H7 (cell line): ENCODE data around the gene SOX13.

DNA sequence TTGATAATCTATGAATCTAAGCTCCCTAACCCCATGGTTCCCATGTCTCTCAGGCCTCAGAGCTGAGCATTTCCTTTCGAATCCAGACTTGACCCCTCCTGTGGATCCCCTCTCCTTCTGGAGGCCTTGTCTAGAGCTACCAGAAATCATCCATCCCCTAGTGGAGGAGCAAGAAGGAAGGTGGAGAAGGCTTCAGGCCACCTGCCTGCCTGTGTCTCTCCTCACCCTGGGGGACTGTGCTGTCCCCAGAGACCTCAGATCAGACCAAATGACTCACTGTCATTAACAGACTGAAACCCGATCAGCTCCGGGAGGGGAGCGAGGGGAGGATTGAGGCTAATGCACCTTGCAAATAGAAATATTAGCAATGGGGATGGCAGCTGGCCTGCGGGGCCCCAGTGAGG, 2.1 kb downstream of the MYBPH start:
- RAMPAGE, long total RNA: no peak

GRCh38 chr1:203328302-203329402, 22.3 kb downstream of the FMOD start:
- RAMPAGE, long total RNA: no peak

DNA sequence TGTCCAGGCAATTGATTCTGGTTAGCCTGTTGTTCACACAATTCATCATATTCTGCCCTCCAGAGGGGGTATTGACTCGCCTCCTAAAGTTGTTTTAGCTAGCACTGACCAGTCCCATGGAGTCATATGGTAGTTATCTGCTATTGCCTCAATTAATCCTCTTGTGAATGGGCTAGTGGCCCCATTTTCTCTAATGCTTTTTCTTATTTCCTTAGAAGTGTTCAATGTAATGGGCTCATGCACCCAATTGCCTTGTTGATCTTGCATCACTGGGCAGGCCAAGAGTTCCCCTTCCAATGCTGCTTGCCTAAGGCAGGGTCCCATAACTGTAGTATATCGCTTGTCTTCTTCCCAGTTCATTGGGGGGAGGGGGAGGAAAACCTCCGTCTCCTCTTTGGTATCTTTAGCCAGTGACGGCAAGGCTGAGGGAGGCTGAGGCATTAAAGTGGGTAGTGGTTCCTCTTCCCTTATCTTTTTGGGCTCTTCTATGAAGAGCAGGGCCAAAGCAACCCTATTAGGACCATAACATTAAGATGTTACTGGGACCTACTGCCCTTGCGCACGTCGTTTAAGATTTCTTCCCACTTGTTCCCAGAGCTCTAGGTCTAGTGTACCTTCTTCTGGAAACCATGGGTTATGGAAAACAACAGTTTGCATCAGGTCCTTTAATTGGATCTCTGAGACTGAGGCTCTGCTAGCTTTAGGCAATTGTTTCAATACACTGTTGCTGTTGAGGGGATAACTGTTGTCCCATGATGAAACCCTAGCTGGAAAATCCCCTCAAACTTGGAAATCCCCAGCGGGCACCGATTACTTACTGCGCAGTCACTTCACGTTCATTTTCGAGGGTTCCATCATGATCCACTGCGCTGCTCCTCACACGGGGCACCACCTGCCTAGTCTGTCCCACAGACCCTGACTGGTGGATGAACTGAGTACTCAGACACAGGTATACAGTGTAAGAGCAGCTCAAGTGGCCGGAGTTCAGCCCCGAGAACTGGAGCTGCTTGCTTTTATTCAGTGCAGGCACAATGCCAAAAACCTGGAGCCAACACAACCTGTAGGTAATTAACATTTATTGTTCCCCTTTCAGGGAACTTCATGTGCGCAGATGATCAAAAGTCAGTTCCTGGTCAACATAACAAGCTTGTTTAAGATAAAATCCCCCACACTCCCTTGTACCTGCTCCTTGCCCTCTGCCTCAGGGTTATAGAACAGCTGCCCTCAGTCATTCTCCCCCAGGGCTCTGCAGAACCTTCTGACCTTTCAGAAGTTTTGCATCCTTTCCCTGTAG, 46.9 kb upstream of the PRELP start:
- RAMPAGE, long total RNA: no peak

DNA sequence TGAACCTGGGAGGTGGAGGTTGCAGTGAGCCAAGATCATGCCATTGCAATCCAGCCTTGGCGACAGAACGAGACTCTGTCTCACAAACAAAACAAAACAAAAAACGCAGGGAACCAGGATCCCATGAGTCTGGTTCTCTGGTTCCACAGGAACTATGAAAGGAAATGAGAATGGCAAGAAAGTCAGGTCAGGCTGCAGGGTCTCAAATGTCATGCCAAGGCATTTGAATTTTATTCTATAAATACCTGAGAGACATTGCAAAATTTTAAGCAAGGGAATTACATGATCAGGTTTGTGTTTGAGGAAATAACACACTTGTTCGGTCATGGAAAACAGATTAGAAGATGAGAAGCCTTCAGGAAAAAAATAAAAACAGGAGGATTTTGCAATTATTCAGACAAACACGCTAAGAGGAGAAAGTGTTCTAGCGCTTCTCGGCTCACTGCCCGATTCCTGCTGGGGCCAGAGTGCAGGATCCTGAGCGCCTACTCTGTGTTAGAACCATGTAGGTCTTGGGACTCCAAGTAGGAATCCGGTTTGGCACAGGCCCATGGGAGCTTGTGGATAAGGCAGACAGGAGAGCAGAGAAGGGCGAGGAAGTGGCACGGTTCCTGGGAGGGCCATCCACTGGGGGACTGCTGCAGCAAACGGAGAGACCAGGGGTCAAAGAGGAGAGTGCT, 8.2 kb upstream of the PRELP start:
- RAMPAGE, long total RNA: no peak

DNA sequence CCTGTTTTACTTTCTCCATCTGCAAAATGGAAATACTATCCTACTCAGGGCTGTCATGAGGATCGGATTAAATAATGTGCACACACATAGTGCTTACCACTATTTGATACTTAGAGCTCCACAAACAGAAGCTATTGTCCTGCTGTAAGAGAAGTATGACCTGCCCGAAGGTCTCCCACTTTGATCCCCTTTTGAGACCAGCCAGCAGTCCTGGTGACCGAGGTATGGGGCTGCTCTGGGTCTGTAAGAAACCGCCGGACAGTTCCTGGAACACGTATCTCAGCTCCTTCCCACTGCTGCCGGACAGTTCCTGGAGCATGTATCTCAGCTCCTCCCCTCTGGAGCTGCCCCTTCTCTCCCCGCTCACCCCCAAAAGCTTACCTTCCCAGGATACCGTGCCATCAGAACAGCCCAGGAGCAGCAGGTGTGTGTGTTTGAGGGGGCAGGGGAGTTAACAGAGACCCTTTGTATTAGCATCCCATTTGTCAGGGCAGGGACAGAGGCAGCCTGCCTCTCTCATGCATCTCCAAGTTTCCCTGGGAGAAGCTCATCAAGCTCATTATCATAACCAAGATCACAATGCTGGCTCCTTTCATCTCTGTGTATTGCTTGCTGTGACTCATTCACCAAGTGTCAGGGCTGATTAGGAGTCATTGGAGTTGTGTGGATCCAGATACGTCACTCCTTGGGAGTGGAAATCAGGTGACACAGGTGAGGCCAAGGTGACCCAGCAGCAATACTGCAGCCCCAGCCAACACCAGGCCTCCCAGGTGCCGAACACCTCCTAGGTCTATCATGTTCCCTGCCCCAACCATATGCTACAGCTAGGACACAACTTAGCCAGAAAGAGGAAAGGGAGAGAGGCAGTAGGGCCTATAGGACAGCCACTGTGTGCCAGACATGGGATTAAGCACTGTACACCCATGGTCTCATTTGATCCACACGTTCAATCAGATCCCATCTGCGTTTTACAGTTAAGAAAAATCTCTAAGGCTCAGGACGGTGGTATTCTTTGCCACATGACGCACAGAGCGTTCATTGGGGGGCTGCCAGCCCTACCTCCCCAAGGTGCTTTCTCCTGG, 25.3 kb downstream of the OPTC start:
- RAMPAGE, long total RNA: no peak

- RAMPAGE, long total RNA: no peak
These were observed 18.4 kb downstream of the ATP2B4 start for GRCh38 chr1:203645021-203645490.

DNA sequence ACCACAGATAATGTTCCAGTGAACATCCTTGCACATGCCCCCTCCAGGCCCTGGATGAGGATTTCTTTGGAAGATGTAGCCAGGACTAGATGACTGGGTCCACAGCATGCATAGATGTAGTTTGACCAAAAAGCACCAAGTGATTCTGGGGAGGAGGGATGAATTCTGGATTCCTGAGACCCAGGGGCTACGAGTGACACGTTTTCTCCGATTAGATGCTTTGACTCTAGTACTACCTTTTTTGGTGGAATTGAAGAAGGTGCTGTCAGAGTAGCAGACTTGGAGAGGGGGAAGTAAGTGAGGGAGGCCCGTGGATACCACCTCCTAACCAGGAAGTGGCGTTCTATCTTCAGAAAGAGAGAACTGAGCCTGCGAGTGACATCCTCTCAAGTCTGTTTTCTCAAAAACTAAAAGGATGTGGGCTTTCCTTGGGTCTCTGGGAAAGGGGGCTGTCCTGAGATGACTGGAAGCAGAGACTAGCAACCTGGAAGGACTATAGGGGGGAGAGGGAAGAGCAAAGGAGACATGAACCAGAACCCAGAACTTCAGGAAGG, 48.9 kb downstream of the ATP2B4 start:
- RAMPAGE, long total RNA: no peak

DNA sequence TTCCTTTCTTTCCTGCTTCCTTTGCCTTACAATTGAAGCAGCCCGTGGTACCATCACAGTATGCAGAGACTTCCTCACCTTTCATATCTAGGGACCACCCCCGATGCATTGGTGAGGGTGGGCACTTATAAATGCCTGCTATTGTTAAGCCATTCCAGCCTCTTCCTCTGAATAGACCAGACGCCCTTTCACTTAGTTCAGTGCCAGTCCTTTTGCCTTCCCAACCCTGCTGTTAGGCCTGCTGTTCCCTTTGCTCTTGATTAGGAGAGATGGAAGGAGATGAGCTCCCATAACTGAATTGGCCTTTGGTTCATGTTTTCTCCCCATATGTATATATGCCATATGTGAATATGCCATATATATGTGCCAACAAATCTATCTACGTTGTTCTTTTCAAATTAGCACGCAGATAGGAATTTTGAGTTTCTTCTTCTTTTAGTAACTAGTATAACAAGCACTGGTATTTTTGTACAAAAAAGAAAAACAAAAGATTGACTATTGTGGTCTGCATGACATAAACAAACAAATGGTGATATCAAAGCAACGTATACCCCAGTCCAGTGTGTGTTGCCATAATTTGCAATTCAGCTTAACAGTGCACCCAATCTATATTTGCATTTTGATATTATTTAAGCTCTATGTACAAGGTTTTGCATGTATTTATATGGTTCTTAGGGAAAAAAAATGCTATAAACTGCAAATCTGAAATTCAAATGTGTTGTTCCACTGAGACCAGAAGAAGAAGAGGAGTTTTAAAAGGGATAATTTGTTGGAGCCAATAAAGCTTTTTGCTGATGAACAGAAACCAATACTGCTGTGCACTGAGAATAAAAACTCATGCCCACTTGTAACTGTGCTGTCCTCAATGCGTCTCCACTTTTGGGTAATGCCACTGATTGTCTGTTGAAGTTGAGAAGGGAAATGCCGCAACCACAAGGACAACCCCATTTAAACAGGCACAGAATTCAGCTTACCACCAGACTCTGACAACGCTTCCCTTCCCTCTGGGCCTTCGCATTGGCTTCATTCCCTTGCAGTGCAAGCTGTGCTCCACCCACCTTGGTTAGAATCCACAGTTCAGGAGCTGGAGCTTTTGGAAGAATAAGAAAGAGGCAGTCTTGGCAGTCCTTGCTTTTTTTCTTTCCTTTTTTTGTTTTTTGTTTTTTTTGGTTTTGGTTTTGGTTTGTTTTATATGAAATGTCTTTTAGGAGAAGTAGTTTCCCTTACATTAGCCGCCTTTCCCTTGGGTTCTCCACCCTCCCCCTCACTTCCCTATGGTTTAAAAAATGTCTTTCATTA, 21.3 kb upstream of the LAX1 start:
- RAMPAGE, long total RNA: no peak

DNA sequence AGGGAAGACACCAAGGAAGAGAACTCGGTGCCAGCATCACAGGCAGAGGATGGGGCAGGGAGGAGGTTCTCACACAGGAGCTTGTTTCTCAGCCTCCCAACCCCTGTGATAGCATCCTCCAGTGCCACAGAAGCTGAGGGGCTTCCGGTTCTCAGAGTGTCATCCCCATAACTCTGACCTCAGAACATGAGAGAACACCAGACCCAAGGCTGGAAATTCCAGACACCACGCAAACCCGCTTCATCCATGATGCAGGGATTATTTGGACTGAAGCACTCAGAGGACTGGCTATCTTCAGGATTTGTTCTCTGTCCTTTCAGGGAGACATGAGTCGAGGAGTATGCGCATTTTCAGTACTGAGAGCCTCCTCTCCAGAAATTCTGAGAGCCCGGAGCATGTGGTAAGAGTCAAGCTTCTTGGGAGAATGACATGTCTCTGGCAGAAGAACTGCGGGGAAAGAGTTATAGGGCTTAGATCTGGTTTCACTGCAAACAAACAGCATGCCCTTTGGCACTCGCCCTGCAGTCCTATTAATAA, 6.8 kb downstream of the LAX1 start:
- RAMPAGE, long total RNA: no peak

GRCh38 chr1:203799067-203799606, 3.7 kb downstream of the ZBED6 start:
- RAMPAGE, long total RNA: no peak

DNA sequence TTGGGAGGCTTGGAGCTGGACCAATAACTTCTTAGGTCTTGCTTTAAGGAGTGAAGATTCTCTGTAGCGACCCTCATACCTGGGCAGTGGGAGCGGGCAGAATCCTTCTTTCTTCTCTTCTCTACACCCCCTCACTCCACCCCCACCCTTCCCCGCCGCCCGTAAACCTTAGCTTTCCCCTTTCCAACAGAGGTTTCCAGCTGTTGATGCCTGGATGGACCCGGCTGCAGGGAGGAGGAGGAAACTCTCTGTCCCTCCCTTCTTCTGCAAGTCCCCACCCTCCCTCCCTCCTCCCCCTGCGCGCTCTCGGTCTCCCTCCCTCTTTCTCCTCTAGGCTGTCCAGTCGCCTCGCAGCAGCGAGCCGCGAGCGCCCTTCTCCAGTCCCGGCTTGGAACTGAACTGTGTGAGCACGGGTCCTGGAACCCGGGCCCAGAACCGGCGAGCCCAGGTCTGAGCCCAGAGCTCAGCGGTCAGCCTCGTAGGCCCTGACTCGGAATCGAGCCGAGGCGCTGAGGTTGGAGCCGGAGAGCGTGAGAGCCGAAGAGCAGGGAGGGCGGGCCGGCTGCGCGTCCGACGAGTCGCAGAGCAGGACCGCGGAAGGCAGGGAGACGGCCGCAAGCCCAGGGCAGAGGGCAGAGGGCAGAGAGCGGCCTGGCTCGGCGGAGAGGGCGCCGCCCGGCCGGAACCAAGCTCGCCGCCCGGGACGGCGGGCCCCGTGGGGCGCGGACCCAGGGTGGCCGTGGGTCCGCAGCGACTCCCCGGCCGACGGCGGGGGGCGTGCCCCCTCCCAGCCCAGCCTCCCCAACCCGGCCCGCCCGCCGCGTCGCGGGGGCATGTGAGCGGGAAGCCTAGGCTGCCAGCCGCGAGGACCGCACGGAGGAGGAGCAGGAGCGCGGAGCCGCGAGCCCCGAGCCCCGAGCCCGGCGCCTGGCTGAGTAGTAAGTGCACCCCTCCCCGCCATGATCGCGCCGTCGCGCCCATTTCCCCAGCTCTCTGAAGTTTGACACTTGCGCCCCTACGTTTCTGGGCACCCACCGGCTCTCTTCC, at the start of gene SOX13:
TSS of gene SOX13 (plus strand) at position 342 of the 1,047 bp plus-strand sequence.
- RAMPAGE, long total RNA: no peak

DNA sequence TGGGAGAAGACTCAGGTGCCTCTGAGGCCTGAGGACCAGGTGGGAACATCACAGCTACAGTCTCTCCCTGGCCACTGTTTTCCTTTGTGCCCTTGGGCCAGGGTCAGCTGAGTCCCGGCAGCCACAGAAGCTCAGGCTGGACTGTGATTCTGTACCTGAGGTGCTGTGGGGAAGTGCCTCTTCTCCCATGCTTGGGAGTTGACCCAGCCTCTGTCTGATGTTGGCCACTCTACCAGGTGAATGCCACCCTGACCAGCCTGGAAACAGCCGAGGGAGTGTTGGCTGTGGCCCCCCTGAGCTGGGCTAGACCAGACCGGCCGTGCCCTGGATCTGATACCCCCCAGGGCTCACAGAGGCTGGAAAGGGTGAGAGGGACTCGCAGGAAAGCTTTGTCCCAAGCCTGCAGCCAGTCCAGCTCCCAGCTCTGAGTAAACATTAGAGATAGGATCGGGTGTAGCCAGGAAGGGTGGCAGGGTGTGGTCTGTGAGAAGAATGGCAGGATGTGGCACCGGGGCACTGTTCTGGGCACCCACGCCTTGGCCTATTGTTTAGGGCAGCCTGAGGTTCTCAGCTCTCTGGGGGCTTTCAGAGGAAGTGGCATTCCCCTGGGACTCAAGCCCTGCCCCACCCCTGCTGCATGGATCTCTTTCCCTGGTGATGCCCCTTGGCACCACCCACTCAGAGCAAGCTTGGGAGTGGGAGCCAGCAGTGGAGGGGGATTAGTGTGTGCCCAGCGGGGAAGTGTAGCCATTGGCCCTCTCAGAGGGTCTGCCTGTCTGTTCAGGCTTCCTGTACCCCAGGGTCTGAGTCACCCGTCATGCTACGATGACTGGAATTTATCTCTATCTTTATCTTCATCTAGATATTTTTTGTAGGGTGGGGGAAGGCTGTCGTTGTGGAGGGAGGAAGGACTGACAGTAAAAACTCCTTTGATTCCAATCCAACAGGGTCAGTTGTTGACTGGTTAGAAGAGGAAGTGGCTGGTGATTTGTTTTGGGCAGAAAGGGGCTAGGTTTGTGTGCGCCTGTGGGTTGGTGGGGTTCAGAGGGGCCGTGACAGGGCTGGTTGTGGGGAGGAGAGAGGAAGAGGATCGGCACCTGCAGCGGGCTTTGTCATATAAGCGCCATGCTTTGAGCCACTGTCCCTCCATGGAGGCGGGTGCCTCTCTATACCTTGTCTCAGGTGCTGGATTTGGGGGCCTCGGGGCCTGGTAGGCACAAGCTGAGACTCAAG, 31.5 kb downstream of the SOX13 start:
- RAMPAGE, long total RNA: no peak

DNA sequence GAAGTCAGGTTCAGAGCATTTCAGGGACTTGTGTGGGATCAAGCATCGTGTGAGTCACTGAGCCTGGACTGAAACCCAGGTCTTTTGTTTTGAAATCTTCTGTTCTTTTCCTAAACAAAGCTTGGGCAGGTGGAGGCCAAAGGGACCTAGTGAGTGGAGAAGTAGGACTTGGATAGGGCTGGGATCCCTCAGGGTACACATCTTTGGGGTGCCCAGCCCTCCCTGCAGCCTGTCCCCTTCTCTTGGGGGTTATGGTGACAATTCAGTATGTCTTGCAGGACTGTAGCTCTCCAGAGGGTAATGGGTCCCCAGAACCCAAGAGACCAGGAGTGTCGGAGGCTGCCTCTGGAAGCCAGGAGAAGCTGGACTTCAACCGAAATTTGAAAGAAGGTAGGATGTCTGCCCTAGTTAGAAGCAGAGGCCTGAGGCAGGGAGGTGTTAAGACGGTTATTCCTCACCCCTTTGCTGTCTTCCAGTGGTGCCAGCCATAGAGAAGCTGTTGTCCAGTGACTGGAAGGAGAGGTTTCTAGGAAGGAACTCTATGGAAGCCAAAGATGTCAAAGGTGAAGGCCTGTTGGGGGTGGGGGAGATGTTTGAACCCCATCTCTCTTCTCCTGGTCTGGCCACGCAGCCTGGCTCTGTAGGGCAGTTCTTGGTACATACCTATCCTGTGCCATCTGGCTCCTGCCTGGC, 37.7 kb downstream of the ETNK2 start:
- RAMPAGE, long total RNA: no peak

GRCh38 chr1:204270912-204271510, 57.2 kb upstream of the GOLT1A start:
- RAMPAGE, long total RNA: no peak

GRCh38 chr1:204276806-204277405, 63.1 kb upstream of the GOLT1A start:
- RAMPAGE, long total RNA: no peak

- RAMPAGE, long total RNA: no peak
These were observed 70.4 kb upstream of the GOLT1A start for GRCh38 chr1:204284252-204284596.

DNA sequence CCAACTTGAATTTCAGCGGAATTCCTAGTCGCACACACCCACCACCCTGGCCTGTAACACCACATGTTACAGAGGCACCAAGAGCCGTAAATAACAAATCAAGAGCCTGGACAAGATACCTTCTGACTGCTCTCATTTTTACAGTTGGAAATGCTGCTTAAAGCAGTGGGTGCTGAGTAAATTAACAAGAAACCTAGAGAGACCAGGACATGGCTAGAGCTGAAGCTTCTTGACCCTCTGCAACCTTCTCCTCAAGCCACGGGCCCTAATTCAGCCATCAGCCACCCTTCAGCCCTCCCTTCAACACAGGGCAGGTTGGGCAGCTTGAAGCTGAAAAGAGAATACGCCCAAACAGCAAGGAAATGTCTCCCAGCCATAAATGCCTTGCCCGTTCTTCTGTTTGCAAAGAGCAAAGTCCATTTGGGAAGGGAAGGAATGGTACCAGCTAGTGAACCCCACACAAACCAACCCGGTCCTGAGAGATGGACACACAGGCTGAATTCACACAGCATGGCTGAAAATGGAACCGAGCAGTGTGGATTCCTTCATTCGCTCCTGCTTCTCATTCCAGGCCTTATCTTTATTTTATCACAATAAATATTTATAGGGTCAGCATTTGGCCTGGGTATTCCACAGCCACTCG, 11.6 kb downstream of the PLEKHA6 start:
- RAMPAGE, long total RNA: no peak

GRCh38 chr1:204394135-204394961, 17.3 kb downstream of the PPP1R15B start:
- RAMPAGE, long total RNA: no peak

DNA sequence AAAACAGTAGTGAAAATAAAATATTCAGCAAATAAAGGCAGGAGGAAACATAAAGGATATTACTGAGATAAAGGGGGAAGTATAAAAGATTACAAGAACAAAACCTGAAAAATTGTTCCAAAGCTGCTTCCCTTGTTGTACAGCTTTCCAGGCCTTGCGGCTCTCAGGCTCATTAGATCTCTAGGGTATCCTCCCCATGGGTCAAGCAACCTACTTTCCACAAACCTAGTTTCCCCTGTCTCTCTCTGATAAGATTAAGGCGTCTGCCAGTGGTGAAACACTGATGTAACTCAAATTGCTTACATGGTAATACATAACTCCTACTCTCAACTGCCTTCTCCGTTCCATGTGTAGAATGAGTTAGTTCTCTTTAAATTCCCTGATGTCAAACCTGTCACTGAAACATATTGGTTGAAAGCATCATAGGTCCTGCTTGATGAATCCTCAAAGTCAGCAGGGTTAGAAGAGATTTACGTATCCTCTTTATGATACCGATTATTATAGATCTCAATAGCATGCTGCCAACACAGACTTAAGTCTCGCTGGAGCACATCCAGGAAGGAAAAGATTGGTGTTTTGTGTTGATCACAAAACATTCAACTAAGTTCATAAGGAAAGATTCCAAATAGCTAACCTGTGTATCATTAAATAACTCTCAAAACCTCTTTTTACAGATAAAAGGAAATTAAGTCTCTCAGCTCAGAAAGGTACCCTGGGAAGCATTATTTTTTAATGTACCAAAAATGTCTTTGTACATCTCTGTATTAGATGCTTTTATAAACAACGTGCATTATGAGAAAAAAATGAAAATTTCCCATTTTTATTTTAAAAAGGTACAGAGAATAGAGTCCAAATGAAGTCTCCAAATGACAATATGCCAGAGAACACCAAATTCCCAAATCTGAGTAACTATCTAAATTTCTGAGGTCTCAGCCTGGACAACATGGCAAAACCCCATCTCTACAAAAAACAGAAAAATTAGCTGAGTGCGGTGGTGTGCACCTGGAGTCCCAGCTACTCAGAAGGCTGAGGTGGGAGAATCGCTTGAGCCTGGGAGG, 10.5 kb downstream of the PPP1R15B start:
- RAMPAGE, long total RNA: no peak

GRCh38 chr1:204418553-204419667, 7.3 kb upstream of the PPP1R15B start:
- RAMPAGE, long total RNA: no peak